ENCODE measurements around a stretch of chr7.

DNA sequence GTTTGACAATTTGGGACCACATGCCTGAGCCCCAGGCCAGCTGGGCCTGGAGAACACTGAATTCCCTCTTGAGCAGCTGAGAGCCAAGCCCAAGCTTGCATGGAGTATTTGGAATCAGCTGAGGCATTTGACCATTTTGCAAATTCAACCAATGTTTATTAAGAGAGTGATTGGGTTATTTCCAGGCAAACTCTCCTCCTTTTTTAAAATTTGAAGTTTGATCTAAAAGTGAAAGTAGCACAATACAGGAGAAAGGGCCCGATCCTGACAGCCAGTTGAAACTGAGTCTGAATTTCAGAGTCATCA lies 109.8 kb upstream of the C7orf33 start:
- PRO-cap, 2 experiments = no peak in any of the 2 experiments

GRCh38 chr7:148564638-148564994 lies 25.9 kb upstream of the C7orf33 start:
- PRO-cap, 2 experiments = no peak in any of the 2 experiments

- PRO-cap, 2 experiments = peak in 2 of 2 experiments; most common plus-strand start chr7:148941488 (in 2)
Observed at GRCh38 chr7:148941379-148941715, 57.3 kb upstream of the EZH2 start.

GRCh38 chr7:148966672-148967105 lies 61.6 kb downstream of the PDIA4 start:
- PRO-cap, 2 experiments = no peak in any of the 2 experiments

GRCh38 chr7:148983288-148984340 lies 44.7 kb downstream of the PDIA4 start:
- PRO-cap, 2 experiments = peak in 2 of 2 experiments; most common plus-strand start chr7:148983748 (in 1); most common minus-strand start chr7:148983453 (in 2)

DNA sequence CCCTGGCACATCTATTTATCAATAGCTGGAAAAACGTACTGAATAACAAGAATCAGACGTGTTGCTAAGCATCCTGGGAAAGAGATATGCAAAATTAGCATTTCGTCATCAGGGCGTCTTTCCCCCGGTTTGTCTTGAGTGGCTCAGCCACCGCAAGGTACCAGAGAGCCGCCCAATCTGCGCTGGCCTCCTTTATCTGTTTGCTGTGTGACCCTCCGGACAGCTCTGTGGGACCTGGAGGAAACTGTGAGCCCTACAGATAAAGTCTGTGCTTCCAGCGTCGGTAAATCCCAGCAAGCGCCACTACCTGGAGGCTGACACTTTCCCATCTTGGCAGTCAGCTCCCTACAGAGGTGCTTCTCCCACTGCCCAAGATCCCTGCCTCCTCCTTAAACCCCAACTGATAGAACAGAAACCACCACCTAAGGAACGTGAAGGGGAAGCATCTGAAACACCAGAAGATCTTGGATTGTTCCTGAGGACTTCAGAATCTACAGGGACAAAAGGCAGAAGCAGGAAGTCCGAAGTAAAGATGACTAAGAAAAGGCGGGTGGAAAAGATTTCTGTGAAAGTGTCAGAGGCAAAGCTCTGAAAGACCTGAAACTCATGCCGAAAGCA lies 40.8 kb downstream of the PDIA4 start:
- PRO-cap, 2 experiments = peak in 2 of 2 experiments; most common plus-strand start position 195 of the sequence (in 2)

DNA sequence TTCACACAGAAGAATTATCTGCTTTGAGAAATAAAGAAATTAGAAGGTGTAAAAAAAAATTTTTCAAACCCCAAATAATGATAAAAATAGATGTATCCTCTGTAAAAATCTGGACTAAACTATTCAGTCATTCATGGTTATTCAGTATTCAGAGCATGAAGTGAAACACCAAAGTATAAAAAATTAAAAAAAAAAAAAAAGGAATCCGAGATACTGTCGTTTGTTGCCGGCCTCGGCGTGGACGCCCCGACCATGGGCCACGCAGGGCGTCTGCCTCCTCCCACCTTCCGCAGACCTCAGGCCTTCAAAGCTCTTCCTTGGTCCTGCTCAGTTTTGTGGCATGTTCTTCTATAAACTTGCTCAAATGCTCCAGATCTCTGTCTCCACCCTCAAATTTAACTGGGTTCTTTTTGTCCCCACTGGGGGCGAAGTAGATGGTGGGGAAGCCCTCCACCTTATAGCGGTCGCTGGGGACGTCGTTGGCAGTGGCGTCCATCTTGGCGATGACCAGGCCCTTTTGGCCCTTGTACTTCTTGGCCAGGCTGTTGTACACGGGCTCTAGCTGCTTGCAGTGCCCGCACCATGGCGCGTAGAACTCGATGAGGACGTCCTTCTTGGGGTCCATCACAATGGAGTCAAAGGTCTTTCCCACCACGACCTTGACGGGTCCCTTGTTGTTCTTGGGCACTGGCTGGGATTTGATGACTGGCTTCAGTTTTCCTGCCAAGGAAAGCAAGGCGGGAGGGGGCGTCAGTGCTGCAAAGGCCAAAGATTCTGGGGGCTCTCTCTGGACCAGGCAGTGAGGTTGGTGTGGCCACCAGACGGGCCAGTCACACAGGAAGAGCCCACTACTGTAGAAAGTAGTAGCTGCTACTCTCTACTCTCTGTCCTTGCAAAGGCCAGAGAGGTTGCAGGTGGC lies 24.6 kb downstream of the PDIA4 start:
- PRO-cap, 2 experiments = no peak in any of the 2 experiments

- PRO-cap, 2 experiments = no peak in any of the 2 experiments
Observed at GRCh38 chr7:149013970-149014169, 14.4 kb downstream of the PDIA4 start.

DNA sequence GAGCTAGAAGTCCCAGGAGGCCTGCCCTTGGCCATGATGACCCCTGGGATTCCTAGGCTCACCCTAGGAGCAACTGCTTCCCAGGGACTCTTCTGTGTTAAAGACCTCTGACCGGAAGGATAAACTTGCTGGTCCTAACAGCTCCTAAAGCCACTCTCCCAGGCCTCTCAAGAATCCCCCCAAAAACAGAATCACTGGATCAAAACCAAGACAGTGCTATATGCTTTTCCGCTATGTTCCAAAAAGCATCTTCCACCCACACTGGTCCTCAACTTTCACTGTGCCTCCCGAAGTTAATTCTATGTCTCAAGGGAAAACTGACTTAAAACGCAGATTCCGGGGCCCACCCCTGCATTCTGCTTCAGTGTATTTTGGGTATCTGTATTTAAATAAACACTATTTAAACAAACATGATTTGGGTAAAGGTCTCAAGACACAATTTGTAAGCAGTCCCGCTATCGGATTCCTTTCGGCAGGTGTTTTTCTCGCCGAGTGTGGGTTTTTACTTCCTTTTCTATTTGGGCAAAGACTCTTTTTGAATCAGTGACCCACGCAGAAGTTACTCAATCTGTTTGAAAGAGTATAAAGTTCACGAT lies 1.4 kb downstream of the PDIA4 start:
- PRO-cap, 2 experiments = no peak in any of the 2 experiments

DNA sequence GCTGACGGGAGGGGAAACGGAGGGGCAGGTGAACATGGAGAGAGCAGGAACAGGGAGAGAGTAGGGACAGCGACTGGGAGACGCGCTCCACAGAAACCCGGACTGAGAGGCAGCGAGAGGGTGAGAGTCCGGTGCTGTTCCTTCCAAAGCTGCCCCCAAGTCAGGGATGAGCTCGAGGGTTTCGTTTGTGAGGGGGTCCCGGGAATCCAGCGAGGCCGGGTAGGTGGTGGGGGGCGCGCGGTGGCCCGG lies 336 bp upstream of the ZNF425 start:
- PRO-cap, 2 experiments = no peak in any of the 2 experiments

GRCh38 chr7:149145053-149146017 lies 1.9 kb upstream of the ZNF398 start:
- PRO-cap, 2 experiments = no peak in any of the 2 experiments

DNA sequence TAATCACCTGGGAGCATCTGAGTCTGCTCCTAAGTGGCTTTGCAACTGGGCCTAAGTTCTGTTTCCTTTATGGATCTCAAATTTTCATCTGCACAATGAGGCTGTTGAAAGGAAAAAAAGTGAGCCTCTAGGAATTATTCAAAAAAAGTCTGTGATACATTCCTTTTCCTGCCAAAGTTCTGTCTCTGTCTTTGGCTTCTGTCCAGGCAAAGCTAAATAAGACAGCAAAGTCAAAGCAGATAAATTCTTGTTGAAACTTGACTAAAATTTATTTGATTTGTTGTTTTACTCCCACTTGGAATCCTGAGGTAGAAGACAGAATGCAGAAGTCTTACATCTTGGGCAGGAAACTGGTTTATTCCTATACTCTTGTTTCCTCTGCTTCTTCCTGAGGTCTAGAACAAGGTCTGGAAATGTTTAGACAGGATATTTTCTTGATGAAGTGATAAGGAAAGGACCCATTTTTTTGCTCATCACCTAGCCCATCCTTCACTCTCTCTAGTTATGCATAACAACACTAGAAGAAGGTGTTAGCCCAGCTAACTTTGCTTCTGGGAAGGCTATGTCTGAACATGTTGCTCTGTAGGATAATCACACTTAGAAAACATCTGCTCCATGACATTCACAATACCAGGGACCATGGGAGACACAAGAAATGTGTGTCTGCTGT lies 14.2 kb upstream of the ZNF282 start:
- PRO-cap, 2 experiments = no peak in any of the 2 experiments

DNA sequence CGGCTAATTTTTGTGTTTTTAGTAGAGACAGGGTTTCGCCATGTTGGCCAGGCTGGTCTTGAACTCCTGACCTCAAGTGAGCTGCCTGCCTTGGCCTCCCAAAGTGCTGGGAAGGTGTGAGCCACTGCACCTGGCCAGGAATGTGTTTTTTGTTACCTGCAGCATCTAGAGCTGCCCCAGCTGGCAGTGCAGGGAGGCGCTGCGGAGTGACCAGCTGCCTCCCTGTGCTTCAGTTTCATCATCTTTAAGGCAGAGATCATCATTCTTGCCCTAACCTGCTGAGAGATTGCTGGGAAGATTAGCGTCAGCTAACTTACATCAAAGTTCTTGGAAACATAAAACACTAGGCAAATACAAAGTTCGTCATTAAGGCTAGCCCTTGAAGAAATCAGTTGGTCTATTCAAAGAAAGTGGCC lies 2.3 kb downstream of the ZNF282 start:
- PRO-cap, 2 experiments = no peak in any of the 2 experiments

- PRO-cap, 2 experiments = no peak in any of the 2 experiments
Observed at GRCh38 chr7:149250146-149250565, 10.7 kb downstream of the ZNF212 start.

- PRO-cap, 2 experiments = no peak in any of the 2 experiments
Observed at GRCh38 chr7:149285621-149286184, 23.7 kb downstream of the ZNF783 start.

- PRO-cap, 2 experiments = no peak in any of the 2 experiments
Observed at GRCh38 chr7:149493965-149494786, 3.4 kb downstream of the ZNF746 start.

- PRO-cap, 2 experiments = no peak in any of the 2 experiments
Observed at GRCh38 chr7:149543811-149544697, 46.4 kb upstream of the ZNF746 start.

GRCh38 chr7:149670405-149670720 lies 44.4 kb upstream of the KRBA1 start:
- PRO-cap, 2 experiments = no peak in any of the 2 experiments

- PRO-cap, 2 experiments = no peak in any of the 2 experiments
Observed at GRCh38 chr7:149774157-149774666, 824 bp upstream of the ZNF467 start.

GRCh38 chr7:149775985-149776970 lies 2.9 kb upstream of the ZNF467 start:
- PRO-cap, 2 experiments = no peak in any of the 2 experiments